Gastrocnemius medialis (tissue), 3 donors: ENCODE results near the gene CDC14A.

DNA sequence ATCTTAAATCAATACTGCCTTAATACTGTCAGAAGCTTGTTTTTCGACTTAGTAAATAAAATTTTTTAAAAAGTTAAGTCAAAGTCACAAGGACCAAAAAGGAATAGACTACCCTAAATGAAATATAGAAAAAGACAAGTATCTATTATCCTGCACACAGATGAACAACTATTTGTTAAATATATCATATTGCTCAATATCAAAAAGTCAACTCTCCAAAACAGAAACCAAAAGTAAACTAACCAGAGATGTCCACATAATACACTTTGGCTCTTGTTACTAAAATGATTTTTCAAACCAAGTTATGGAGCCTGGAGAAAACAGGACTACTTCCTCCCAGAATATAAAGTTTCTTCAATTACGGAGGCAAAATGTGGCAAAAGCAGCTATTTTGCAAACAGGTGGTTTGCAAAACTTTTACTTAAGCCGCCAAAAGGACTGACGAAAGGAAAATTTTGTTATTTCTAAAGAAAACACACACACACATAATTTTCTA lies 1.3 kb downstream of the DPYD start:
- PRO-cap = no peak
- RAMPAGE, long total RNA, 3 experiments = no peak in any of the 3 experiments

DNA sequence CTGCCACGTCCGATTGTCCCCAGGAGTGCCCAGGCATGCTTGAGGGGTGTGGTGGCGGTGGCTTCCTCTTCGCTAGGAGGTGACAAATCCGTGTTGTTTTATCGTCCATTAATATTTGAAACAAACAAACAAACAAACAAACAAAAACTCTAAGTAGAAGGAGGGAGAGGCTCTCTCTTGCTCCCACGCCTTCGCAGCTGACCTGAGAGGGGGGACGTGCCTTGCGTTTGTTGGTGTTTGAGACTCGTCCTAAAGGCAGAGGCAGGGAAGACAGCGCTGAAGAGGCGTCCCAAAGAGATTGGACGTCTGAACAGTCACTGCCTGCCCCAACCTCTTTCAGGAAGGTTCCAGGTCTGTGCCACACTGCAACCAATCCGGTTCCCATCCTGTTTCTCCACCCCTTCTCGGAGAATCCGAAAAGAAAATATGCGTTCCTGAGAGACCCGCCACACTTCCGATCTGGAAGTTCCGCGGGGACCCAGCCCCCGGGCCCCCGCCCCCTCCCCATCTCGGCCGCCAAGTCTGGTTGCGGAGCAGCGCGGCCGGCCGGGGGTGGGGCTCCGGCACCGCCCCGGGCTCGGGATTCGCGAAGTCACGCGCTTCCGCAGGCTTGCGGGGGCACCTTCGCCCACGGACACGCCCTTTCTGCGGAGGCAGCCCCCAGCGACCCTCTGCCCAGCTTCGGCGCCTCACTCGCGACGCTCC lies 124.3 kb upstream of the DPYD start:
- PRO-cap = no peak
- RAMPAGE, long total RNA, 3 experiments = no peak in any of the 3 experiments

GRCh38 chr1:98210147-98211075 lies 289.6 kb upstream of the DPYD start:
- PRO-cap = no peak
- RAMPAGE, long total RNA, 3 experiments = no peak in any of the 3 experiments

DNA sequence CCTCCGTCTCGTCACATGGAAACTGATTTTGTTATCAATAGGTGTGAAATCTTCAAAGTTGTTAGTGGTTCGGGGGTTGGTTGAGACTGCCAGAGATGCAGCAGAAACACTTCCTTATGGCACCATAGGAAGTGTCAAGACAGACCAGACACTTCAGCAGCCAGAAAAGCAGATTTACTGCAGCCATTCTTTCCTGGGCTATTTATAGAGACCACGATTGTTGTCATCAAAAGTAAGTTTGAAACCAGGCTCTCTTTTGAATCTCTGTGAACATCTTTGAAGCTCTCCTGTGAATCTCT lies 150.5 kb downstream of the PLPPR5 start:
- PRO-cap = no peak
- RAMPAGE, long total RNA, 3 experiments = no peak in any of the 3 experiments

DNA sequence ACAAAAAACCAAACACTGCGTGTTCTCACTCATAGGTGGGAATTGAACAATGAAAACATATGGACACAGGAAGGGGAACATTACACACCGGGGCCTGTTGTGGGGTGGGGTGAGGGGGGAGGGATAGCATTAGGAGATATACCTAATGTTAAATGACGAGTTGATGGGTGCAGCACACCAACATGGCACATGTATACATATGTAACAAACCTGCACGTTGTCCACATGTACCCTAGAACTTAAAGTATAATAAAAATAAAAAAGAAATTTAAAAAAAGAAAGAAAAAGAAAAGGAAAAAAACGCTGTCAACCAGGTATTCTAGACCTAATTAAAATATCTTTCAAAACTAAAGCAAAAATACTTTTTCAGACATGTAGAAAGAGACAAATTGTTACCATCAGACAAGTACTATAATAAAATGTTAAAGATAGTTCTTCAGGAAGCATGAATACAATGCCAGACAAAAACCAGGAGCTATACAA lies 124.3 kb upstream of the PALMD start:
- PRO-cap = no peak
- RAMPAGE, long total RNA, 3 experiments = no peak in any of the 3 experiments

DNA sequence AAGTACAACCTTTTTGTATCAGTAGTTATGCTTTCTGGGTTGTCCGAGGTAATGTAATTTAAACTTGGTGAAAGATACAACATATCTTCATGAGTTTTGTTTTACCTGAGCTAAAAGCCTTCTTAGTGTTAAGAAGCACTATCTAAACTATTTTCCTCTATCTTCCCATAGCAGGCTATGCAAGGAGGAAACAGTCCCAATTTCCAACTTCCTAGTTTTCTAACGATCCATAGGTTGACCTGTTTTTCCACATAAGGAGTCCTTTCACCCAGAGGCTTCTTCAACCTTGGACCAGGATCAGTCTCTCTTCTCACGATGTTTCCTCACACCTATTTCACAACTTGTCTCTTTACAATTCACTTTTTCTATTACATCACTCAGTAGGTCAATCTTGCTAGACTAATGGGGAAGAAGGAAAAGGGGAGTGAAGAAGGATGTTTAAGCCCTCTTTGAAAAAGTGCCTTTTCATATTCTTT lies 15.8 kb downstream of the PALMD start:
- PRO-cap = no peak
- RAMPAGE, long total RNA, 3 experiments = no peak in any of the 3 experiments

DNA sequence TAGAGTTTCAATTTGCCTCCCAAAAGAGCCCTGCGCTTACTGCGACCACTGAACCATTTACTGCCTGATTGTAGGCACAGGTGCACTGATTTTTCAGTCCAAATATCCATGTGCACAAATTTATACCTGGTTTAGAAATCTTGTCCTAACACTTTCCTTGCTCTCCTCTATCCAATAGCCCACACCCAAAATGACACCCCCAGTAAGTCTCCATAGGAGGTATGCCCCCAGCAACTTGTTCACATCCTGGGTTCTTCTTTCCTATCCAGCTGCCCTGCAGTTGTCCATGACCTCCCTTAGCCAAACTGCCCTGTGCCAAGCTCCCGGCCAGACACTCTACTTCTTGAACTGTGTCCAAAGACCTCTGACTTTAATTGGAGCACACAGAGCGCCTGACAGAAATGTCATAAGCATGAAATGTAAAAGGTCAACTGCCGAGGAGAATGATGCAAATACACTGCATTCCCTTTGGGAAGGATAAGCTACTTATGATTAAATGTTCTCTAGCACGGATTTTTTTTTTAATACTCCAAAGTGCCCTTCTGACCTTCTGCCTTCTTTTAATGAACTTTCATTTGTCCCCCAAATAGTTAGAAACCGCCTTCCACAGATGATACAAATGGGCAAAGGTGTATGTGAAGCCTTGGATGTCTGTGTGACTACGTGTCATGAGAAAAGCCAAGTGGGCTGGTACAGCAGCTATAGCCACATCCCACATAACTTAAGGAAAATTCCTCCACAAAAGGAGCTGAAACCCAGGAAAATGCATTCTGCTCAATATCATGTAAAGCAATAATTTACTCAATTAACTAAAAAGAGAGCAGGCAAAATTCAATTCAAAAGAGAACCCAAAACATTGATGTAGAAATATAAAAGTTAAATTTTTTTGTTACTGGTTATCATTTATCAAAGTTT lies 26.7 kb downstream of the PALMD start:
- PRO-cap = no peak
- RAMPAGE, long total RNA, 3 experiments = no peak in any of the 3 experiments

- PRO-cap = no peak
- RAMPAGE, long total RNA, 3 experiments = no peak in any of the 3 experiments
These were observed 55.9 kb downstream of the FRRS1 start for GRCh38 chr1:99710338-99711172.

GRCh38 chr1:99727659-99728329 lies 38.6 kb downstream of the FRRS1 start:
- PRO-cap = no peak
- RAMPAGE, long total RNA, 3 experiments = no peak in any of the 3 experiments

DNA sequence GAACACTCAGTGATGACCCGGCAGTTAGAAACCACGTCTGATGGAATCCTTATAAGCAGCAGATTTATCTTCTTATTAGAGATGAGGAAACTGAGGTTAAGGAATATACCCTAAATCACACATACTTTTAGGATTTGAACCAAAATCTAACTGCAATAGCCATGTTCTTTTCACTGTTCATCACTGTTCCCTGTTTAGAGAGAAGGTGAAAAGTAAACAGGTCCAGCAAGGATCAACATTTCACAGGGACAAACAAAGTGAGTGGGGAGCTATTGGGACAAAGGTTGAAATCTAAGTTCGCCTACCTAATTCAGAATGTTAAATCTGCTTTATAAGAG lies 6.7 kb downstream of the FRRS1 start:
- PRO-cap = no peak
- RAMPAGE, long total RNA, 3 experiments = no peak in any of the 3 experiments

DNA sequence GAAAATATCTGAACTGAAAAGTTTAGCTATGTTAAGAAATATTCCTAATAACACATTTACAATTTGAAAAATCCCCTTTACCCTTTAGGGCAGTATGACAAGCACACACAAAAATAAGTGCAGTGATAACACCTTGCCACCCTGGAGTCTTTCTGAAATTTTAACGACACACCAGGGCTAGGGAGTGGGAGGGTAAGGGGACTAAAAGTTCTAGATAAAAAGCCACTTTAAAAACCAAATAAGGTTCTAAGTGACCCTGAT lies 543 bp downstream of the FRRS1 start:
- PRO-cap = no peak
- RAMPAGE, long total RNA, 3 experiments = no peak in any of the 3 experiments

- PRO-cap = no peak
- RAMPAGE, long total RNA, 3 experiments = no peak in any of the 3 experiments
These were observed 774 bp upstream of the MFSD14A start for GRCh38 chr1:100037201-100037440.

- PRO-cap = no peak
- RAMPAGE, long total RNA, 3 experiments = no peak in any of the 3 experiments
These were observed 449 bp upstream of the MFSD14A start for GRCh38 chr1:100037441-100037850.

- PRO-cap = no peak
- RAMPAGE, long total RNA, 3 experiments = no peak in any of the 3 experiments
These were observed 8.6 kb upstream of the LRRC39 start for GRCh38 chr1:100186784-100186983.

- PRO-cap = no peak
- RAMPAGE, long total RNA, 3 experiments = no peak in any of the 3 experiments
These were observed 4.5 kb downstream of the RTCA start for GRCh38 chr1:100270435-100270946.

- PRO-cap = bidirectional peak, plus-strand start at chr1:100352506, minus-strand start at chr1:100352174; unidirectional peak, plus-strand start at chr1:100352731; unidirectional peak, minus-strand start at chr1:100352859
- RAMPAGE, long total RNA, 3 experiments = start-site peak on the plus strand in 1 of 3 experiments, at chr1:100352489-100352533 at its widest, 8 reads per replicate
These were observed at the start of gene CDC14A for GRCh38 chr1:100352235-100353019. CDC14A (plus strand) TSS chr1:100352506.

DNA sequence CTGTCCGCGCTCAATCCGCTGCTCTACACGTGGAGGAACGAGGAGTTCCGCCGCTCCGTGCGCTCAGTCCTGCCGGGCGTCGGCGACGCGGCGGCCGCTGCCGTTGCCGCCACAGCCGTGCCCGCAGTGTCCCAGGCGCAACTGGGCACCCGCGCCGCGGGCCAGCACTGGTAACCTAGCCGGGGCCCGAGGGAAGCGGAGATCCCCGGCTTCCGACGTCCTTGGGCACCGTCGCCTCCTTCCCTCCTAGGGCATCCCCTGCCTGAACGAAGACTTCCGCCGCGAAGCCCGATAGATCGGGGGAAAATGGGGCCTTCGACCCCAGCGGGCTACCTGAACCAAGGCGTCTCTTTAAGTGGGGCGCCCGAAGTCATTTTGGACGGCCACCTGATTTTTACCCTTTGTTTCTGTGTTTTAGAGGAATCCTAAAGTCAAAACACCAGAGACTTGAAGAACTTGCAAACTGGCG lies 2.0 kb downstream of the GPR88 start:
- PRO-cap = no peak
- RAMPAGE, long total RNA, 3 experiments = no peak in any of the 3 experiments

- PRO-cap = no peak
- RAMPAGE, long total RNA, 3 experiments = no peak in any of the 3 experiments
These were observed 53.8 kb upstream of the DPH5 start for GRCh38 chr1:101079376-101079797.

DNA sequence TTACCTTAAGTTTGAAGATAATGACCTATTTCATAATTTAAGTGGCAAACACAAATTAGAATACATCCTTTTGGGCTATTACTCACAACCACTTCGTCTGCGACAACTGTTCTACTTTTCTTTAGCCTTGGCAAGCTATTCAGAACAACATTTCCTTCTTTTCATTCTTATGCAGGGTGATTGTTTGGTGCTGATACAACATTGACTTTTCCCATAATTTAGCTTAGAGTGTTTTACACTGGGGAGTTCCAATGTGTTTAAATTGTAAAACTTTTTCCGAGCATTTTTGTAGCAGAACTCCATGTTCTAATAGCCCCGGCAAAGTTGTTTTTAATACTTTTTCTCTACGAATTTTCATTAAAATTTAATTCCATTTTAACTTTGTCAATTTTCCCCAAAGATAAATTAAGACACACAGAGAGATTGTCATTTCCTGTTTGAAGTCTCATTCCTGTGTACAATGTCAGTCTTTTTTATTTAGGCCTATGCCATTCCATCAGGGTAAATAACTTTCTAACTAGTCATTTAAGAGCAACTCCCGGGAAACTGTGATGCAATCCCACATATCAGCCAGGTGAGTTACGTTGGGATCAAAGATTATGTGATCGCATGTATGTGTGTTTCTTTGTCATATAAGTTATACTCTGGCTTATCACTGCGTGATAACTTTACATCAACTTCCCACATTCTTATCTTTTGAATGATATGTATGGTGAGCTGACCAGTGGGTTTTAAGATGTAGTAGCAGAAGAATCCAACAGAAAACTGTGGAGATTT lies 86.3 kb upstream of the S1PR1 start:
- PRO-cap = no peak
- RAMPAGE, long total RNA, 3 experiments = no peak in any of the 3 experiments

GRCh38 chr1:101161559-101161987 lies 75.2 kb upstream of the S1PR1 start:
- PRO-cap = no peak
- RAMPAGE, long total RNA, 3 experiments = no peak in any of the 3 experiments